Gastroesophageal sphincter (tissue), 4 donors: ENCODE measurements around the gene ADH1A.

DNA sequence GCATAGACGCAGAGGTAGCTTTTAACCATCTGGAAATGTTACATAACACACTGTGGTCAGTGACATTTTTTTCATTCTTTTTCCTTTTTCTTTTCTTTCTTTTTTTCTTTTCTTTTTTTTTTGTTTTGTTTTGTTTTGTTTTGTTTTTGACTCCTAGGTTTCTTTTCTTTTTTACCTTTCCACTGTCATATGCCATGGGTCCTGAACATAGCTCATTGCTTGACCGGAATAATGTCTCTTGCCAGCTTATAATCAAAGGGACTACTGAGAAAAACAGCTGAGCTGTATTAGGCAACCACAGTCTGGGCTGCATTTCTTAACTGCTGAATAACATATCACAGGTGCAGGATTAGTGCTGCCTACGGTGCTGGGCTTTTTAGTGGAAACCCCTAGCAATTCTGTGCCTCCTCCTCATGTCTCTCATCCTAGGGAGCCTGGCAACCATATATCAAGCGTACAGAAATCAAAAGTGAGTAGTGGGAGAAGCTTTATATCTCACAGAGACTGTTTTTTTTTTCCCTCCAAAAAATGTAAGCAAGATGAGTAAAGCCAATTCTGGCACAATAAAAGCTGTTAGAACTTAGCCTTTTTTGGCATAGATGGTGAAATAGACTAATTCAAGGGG lies 333.5 kb downstream of the BMPR1B start:
- PRO-cap: no peak
- RAMPAGE, long total RNA, 4 experiments: start-site peak on the plus strand in 1 of 4 experiments, centred at position 369 of the sequence, 33 reads per replicate

DNA sequence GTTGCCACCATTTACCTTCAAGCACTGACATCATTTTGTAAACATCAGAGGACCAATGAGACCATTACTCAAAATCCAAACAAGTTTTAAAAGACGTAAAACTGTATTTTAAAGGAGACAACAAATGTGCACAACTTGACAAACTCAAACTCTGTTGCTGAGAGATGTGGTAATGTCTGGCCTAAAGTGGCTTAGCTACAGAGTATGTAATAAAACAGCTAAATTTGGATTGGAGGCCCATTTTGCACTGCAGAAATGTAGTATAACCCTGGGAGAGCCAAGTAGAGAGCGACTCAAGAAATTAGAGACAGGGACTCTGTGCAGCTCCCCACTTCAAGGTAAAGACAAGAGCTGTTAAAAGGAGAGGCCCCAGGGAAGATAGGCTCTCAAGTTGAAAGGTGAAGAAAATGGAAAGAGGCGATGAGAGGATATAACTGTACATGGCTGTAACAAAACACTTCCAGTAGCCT lies 20.3 kb downstream of the UNC5C start:
- PRO-cap: no peak
- RAMPAGE, long total RNA, 4 experiments: no peak in any of the 4 experiments

DNA sequence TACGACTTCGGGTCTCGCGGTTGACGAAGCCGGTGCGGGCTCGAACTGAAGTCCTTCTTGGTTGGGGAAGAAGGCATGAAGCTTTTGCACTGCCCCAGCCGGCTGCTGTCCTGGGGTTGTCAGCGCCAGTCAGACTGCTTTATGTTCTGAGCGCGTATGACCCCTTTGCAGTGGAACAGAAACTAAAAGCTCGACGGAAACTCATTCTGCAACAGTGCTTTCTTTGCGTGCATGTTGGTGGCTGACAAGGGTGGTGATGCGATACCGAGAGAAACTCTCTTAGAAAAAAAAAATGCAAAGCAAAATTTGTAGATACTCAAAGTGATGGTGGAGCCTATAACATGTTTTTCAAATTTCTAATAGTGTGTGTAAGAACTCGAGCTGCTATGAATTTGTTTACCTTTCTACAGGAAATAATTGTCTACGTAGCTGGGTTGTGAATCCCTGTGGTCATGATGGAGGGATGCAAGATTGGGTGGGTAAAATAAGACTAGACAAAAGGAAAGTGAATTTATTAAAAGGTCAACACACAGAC lies 1.1 kb upstream of the UNC5C start:
- PRO-cap: unidirectional peak, minus-strand start at position 112 of the sequence; unidirectional peak, minus-strand start at position 148 of the sequence; unidirectional peak, minus-strand start at position 158 of the sequence
- RAMPAGE, long total RNA, 4 experiments: no peak in any of the 4 experiments

GRCh38 chr4:96598388-96598759 lies 758.5 kb downstream of the PDHA2 start:
- PRO-cap: no peak
- RAMPAGE, long total RNA, 4 experiments: no peak in any of the 4 experiments

DNA sequence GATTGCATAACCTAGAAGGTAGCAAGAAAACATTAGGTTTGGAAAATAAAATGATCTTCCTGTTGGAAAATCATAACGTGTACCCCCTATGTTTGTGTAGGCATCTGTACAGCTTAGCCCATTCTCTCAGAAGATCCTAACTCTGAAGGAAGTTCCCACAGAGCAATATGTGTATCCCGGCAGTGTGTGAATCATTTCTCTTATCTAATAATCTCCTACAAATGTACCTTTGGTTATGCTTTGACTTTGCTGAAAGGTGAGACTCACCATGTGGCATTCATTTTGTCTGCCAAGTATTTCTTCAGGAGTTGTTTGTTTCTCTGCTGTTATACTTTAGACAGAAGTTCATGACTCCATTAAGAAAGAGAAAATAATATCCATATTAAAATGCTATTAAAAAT lies 646.7 kb downstream of the STPG2 start:
- PRO-cap: no peak
- RAMPAGE, long total RNA, 4 experiments: no peak in any of the 4 experiments

GRCh38 chr4:97721115-97721584 lies 422.1 kb downstream of the STPG2 start:
- PRO-cap: no peak
- RAMPAGE, long total RNA, 4 experiments: no peak in any of the 4 experiments

GRCh38 chr4:98447605-98448002 lies 186.4 kb downstream of the RAP1GDS1 start:
- PRO-cap: no peak
- RAMPAGE, long total RNA, 4 experiments: no peak in any of the 4 experiments

GRCh38 chr4:98472016-98472610 lies 186.3 kb downstream of the TSPAN5 start:
- PRO-cap: no peak
- RAMPAGE, long total RNA, 4 experiments: no peak in any of the 4 experiments

DNA sequence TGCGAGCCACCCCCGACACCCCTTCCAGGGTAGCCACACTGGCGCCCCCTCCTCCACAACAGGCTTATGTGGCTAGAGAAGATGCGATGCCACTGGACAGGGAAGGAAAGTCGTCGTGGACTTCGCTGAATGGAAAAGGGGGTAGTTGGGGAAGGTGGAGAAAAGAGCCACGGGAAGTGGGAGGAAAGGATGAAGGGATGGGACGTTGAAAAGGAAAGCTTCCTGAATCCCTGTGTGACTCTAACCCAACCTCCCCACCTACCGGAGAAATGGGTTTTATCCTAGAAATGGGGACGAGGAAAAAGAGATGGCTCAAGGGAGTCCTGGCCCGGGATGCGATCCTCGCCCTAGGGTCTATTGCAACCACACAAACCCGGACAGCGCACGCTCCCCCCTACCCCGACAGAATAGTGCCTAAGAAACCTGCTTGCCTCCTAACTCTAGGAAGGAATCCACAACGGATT lies 657 bp upstream of the TSPAN5 start:
- PRO-cap: no peak
- RAMPAGE, long total RNA, 4 experiments: no peak in any of the 4 experiments

- PRO-cap: no peak
- RAMPAGE, long total RNA, 4 experiments: no peak in any of the 4 experiments
These were observed 30.4 kb upstream of the TSPAN5 start for GRCh38 chr4:98688771-98689307.

DNA sequence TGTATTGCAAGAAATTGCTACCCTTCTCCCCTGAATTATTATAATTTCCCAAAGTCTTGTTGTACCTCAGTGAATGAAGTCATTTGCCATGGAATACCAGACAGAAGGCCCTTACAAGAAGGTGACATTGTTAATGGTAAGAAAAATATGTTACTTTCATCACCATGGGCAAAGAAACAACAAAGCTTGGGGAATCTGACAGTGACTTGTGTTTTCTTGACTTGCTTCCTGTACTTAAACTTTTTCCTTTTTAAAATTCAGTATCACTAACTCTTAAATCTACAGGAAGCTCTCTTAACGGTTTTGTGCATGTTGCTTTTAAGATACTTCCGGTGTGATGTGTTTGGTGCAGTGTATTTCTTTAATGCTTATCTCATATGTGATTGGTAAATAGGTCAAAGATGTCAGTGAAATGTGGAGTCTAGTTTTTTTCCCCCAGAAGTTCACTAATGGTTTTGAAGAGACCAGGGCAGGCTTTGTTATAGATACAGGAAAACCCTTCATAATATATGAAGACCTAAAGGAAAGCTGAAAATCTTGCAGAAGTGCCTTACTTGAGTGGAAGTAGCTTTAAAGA lies 45.2 kb downstream of the ADH5 start:
- PRO-cap: no peak
- RAMPAGE, long total RNA, 4 experiments: no peak in any of the 4 experiments

DNA sequence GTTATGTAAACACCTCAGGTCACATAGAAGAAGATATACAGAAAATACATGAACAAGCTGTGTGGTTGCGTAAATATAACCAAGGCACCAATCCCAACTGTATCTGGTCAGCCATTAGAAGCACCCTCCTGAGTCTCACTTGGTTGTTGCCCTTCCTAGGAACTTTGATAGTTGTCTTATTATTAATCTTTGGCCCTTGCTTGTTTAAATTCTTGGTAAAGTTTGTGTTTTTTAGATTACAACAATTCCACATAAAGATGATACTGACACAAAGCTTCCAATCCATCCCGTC lies 11.0 kb upstream of the ADH4 start:
- PRO-cap: no peak
- RAMPAGE, long total RNA, 4 experiments: no peak in any of the 4 experiments

- PRO-cap: no peak
- RAMPAGE, long total RNA, 4 experiments: no peak in any of the 4 experiments
These were observed at the start of gene ADH1A for GRCh38 chr4:99290653-99291128. TSS of gene ADH1A (minus strand) at chr4:99290985.

GRCh38 chr4:99315805-99316727 lies 5.1 kb downstream of the ADH1B start:
- PRO-cap: no peak
- RAMPAGE, long total RNA, 4 experiments: start-site peak on the minus strand in 1 of 4 experiments, at chr4:99315900-99316272 at its widest, 19 to 76 reads per replicate

- PRO-cap: bidirectional peak, plus-strand start at chr4:99325280, minus-strand start at chr4:99325152
- RAMPAGE, long total RNA, 4 experiments: no peak in any of the 4 experiments
These were observed 3.8 kb upstream of the ADH1B start for GRCh38 chr4:99325018-99325439.

DNA sequence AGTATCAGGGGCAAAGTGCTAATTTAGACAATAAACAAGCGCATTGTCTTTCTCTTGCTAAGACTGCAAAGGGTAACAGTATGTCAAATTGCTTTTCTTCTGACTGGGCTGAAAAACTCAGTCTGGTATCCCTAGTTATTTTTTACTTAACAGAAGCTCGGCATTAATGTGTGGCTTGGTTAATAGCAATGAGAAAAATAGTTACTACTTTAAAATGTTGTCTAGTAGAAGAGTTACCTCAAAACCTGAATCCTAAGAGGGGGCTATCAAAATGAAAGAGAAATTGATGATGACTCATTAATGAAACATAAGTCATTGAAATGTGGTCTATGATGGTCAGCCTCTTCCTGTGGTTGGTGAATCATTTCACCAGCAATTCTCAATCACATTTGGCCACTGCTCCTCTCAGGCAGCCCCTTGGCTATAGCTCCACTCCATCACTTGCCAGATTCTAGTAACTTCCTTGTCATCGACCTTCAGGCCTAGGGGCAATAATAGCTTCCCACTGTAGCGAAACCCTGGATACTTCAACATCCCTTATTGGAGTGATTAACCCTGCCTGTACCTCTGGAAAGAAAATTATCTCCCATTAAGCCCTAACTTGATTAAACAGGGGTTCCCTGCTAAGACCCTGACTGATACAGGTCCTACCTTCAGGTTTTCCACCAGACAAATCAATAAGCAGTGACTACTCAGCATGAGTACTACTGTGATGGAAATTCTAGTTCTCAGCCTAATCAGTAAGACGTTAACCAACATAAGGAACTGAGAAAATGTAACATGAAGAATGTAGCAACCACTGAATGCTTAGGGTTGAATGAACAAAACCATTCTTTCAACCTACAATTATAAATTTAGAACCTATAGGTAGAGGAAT lies 30.5 kb downstream of the ADH7 start:
- PRO-cap: no peak
- RAMPAGE, long total RNA, 4 experiments: no peak in any of the 4 experiments

- PRO-cap: no peak
- RAMPAGE, long total RNA, 4 experiments: no peak in any of the 4 experiments
These were observed 1.9 kb upstream of the MTTP start for GRCh38 chr4:99572494-99573263.

DNA sequence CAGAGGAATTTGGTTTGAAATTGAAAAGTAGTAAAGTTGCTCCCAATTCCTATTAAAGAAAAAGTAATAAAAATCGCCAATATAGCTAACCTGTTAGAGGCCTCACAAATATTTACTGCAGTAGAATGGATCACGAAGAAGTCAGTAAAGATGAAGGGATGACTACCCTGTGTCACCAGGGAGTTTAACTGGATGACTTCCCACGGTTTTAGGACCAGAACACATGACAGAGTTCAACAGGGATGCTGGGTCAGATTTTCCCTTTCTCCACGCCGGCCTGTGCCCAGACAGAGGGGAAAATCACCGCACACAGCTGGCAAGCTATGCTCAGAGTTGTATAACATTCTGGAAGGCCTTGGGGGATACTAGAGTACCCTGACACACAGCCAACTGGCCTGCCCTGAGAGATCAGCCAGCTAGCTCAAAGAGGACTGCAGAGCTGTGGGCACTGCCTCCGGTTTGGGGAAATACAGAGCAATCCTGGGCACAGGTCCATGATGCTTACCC lies 15.0 kb downstream of the C4orf54 start:
- PRO-cap: no peak
- RAMPAGE, long total RNA, 4 experiments: no peak in any of the 4 experiments

- PRO-cap: unidirectional peak, minus-strand start at chr4:100679626
- RAMPAGE, long total RNA, 4 experiments: no peak in any of the 4 experiments
These were observed 161.5 kb upstream of the EMCN start for GRCh38 chr4:100679339-100679768.

- PRO-cap: no peak
- RAMPAGE, long total RNA, 4 experiments: no peak in any of the 4 experiments
These were observed 155.7 kb downstream of the PPP3CA start for GRCh38 chr4:101191581-101192067.